Measurements from ENCODE around the genes CTTNBP2, CPED1, WNT16 and NDUFA5.

DNA sequence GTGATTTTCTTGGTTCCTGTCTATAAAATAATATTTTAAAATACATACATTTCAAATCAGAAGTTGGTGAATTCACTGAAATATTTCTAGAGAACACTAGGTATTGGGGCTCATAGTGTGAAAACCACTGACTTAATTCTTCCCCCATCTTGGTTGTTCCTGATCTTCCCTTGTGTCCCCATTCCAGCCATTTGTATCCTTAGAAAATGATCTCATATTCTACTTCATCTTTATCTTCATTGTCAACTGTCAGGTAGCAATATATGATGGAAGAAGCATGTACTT, 9.9 kb downstream of the CFTR start:
- PRO-cap, 2 experiments, result no peak in any of the 2 experiments

- PRO-cap, 2 experiments, result no peak in any of the 2 experiments
These were observed 141.8 kb downstream of the CTTNBP2 start for GRCh38 chr7:117731283-117732003.

DNA sequence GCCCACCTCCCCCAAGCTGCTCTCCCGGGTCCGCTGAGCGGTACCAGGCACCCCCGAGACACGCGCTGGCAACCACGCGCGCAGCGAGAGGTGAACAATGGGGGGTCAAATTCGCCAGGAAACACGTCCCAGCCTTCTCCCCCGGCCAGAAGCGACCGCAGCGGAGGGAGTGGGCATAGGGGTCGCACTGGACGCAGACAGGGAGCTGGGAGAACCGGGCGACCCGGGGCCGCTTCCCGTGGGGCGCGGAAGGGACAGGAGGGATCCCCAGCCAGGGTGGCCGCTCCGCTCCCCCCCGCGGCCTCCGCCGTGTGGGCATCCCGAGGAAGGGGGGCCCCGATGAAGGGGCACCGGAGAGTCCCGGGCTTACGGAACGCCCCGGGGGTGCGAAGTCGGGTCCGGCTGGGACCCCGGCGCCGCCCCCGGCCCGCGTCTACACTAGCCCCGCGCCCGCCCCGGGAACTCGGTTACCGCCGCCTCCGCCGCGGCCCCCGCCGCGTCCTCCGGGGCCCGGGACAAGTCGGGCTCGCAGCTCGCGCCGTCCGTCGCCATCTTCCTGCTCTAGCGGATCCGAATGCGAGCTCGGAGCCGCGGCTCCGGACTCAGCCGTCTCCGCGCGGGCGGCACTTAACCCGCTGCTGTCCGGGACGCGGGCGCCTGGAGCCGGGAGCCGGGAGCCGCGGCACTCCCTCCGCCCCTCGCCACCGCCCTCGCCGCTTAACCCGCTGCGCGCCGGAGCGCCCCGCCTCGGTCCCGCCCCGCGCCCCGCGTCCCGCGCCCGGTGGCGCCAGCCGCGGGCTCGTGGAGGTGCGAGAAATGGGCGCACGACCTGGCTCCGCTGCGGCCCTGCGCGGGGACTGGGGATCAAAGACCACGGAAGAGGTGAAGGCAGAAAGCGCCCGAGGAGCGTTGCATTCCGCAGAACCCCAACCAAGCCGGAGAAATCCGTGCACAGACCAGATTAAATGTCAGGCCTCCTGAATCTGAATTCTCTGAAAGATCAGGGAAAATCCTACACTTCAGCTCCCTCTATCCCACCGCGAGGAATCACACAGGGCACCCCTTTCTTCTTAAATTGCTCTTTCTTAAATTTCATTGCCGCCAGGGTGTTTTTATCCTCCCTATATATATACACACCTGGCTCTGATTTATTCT, at the start of gene CTTNBP2:
TSS of gene CTTNBP2 (minus strand) at position 578 of the 1,155 bp plus-strand sequence.
- PRO-cap, 2 experiments, result peak in 1 of 2 experiments; most common minus-strand start position 576 of the sequence (in 1)

- PRO-cap, 2 experiments, result no peak in any of the 2 experiments
These were observed 126.5 kb upstream of the CTTNBP2 start for GRCh38 chr7:117999739-118000068.

DNA sequence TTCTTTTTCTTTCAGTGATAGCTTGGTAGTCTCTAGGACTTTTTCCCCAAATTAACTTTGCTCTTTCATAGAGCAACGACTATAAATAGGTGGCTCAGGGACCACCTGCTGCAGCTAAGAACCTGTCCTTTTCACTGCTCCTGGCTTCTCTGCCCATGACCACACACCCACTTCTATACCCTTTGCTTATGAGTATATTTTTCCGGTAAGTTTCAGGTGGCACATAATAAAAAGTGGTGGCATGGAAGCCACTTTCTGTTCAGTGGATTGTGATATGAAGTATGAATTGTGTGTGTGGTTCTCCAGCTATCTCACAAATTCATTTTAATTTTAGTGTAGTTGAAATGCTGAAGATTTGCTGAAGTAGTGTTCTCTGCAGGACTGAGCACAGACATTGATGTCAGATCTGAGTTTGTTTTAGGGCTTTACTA, 1.3 kb downstream of the ING3 start:
- PRO-cap, 2 experiments, result no peak in any of the 2 experiments

- PRO-cap, 2 experiments, result peak in 2 of 2 experiments; most common plus-strand start chr7:120988724 (in 1); most common minus-strand start chr7:120988678 (in 1)
These were observed at the start of gene CPED1 for GRCh38 chr7:120988553-120989487. TSS of gene CPED1 (plus strand) at chr7:120988711.

GRCh38 chr7:121005941-121006678, 17.6 kb downstream of the CPED1 start:
- PRO-cap, 2 experiments, result no peak in any of the 2 experiments

- PRO-cap, 2 experiments, result no peak in any of the 2 experiments
These were observed 80.8 kb downstream of the CPED1 start for GRCh38 chr7:121069428-121069636.

DNA sequence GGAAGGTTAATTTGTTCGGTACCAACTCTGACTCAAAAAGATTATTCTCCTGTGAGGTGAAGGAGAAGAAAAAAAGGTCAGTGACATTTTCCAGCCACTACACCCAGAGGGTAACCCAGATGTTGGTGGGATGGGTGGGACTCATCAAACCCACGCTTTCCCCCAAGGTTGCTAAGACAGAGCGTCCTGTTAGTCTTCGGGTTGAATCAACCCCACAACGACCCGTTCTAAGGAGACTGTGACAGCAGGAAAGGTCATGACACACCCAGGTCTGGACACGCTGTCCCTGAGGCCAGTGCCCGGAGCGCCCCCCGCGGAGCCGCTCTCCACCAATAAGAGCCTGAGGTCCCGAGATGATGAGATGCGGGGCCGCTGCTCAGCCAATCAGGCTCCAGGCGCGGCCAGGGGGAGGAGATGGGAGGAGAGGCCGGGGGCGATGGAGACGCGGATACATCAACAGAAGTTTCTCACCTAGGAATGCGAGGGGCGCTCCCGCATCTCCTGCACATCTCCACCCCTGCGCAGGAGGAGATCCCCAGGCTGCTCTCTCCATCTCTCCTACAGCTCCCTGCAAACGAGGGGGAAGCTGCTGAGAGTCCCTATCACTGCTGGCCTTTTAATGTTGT, at the start of gene WNT16:
TSS of gene WNT16 (plus strand) at position 456 of the 626 bp plus-strand sequence.
- PRO-cap, 2 experiments, result no peak in any of the 2 experiments

DNA sequence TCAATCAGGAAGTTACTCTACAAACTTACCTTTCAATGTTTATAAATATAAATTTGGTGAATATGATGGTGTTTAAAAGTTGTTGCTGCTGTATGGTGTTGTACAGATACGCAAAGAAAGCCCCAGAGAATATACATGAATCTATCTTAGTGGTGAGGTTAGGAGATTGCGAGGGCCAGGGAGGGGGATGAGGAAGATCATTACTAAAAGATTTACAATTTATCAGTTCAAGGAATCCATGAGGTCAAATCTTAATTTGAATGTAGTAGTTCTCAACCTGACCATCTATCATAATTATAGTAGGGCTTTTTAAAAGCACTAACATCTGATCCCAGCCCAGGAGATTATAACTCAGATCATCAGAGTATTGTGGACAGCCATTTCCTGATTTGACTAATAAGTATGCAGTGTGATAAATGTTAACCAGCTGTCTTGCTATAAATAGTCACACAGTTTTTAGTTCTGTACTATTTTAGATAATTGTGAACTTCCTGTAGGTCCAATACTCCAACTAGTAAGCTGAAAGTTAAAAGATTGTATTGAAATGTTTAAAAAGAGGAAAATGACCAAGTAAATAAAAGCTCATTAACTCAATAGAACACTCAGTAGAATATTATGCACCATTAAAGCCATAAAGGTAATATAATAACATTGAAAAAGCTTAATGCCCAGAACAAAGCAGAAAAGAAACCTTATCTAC, 23.5 kb downstream of the FAM3C start:
- PRO-cap, 2 experiments, result no peak in any of the 2 experiments

DNA sequence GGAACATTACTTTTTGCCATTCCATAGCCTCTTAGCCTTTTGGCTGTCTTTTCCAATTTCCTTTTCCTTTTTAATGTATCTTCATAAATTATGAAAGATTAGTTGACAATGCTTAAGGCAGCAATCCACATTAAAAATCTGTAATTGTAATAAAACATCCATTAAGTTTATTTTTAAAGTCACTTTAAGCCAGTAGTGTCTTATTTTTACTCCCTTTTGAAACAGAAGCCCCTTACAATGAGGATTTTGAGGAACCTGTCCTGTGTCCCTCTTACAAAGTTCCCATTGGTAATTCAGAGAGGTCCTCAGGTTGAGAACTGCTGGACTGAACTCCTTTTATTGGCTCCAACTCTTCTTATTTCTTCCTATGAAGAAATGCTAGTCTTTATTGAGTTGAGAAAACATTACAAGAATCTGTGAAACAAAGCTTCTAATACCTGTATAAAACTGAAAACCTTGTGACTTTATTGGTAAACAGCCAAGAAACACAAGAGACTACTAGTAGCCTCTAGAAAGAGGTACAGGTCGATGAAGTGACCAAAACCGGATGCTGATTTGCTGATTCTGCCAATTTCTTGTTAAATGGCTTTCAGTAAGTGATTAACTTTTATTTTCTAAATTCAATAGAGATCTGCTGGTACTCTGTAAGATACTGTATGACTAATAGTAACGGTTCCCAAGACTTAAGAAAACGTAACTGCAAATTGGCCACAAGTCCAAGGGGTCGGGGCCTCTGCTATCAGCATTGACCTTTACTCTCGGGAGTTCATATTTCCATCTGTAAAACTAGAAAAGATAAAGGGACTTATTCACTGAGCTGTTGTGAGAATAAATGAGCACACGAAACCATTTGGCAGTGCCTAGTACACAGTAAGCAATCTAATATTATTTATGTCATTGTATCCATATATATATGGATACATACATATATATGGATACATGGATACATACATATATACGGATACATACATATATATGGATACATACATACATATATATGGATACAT, 1.6 kb downstream of the FAM3C start:
- PRO-cap, 2 experiments, result no peak in any of the 2 experiments

DNA sequence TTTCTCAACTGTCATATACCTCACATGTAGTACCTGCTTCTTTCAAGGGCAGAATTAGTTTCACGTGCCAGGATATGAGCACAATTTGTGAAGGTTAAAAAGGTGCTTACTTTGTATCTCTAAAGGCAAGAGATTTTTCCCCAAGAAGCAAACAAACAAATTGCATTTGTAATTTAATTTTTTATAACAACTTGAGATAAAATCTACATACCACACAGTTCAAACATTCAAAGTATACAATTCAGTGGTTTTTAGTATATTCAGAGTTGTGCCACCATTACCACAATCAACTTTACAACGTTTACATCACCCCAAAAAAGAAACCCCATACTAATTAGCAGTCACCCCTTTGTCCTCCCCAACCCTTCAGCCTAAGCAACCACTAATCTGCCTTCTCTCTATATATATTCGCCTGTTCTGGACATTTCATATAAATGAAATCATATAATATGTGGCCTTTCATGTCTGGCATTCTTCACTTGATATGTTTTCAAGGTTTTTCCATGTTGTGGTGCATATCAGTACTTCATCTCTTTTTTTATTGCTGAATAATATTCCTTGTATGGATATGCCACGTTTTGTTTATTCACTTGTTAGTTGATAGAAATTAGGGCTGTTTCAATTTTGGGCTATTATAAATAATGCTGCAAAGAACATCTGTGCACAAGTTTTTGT, 70.5 kb downstream of the AASS start:
- PRO-cap, 2 experiments, result no peak in any of the 2 experiments

DNA sequence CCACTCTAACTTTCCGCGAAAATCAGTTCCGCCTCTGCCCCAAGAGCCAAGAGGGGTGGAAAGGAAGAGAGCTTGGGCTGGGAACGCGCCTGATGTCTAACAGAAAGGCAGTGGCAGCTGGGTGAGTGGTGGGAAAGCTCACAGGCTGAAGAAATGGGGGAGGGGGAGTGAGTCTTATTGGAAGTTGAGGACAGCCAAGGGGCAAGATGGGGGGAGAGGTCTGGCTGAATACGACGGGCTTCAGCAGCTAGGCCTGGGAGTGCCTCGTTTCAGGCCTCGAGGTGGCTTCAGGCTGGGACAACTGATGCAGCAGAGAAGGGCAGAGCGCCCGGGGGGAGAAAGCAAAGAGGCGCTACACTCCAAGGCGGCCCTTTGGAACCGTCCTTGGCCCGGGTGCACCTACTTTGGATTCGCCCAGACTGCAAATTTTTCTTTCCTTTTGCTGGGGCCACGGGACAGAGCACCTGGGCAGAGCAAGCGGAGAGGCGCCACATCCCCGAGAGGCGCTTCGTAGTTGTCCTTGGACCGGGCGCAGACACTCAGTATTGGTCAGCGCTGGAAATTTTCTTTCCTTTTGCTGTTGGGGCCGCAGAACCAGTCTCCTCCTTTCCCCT, 2.1 kb upstream of the FEZF1 start:
- PRO-cap, 2 experiments, result no peak in any of the 2 experiments

- PRO-cap, 2 experiments, result no peak in any of the 2 experiments
These were observed 25.9 kb downstream of the RNF133 start for GRCh38 chr7:122672947-122673531.

- PRO-cap, 2 experiments, result peak in 2 of 2 experiments; most common plus-strand start chr7:123558024 (in 1); most common minus-strand start chr7:123557804 (in 2)
These were observed at the start of gene NDUFA5 for GRCh38 chr7:123557650-123558594. TSS of gene NDUFA5 (minus strand) at chr7:123557818.

DNA sequence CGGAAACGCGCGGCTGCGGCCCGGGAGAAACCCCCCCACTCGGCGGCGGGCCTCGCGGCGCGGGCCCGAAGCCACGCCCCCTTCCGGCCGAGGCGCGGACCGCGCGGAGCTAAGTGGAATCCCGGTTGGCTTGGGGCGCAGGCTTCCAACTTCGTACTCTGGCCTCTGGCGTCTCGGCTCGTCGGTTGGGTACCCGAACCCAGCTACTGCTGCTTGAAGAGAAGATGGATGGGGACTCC, 234 bp upstream of the WASL start:
- PRO-cap, 2 experiments, result peak in 2 of 2 experiments; most common plus-strand start position 90 of the sequence (in 2); most common minus-strand start position 41 of the sequence (in 1)

GRCh38 chr7:125355717-125356312, 426.2 kb upstream of the POT1 start:
- PRO-cap, 2 experiments, result peak in 1 of 2 experiments; most common plus-strand start chr7:125356181 (in 1); most common minus-strand start chr7:125356015 (in 1)

DNA sequence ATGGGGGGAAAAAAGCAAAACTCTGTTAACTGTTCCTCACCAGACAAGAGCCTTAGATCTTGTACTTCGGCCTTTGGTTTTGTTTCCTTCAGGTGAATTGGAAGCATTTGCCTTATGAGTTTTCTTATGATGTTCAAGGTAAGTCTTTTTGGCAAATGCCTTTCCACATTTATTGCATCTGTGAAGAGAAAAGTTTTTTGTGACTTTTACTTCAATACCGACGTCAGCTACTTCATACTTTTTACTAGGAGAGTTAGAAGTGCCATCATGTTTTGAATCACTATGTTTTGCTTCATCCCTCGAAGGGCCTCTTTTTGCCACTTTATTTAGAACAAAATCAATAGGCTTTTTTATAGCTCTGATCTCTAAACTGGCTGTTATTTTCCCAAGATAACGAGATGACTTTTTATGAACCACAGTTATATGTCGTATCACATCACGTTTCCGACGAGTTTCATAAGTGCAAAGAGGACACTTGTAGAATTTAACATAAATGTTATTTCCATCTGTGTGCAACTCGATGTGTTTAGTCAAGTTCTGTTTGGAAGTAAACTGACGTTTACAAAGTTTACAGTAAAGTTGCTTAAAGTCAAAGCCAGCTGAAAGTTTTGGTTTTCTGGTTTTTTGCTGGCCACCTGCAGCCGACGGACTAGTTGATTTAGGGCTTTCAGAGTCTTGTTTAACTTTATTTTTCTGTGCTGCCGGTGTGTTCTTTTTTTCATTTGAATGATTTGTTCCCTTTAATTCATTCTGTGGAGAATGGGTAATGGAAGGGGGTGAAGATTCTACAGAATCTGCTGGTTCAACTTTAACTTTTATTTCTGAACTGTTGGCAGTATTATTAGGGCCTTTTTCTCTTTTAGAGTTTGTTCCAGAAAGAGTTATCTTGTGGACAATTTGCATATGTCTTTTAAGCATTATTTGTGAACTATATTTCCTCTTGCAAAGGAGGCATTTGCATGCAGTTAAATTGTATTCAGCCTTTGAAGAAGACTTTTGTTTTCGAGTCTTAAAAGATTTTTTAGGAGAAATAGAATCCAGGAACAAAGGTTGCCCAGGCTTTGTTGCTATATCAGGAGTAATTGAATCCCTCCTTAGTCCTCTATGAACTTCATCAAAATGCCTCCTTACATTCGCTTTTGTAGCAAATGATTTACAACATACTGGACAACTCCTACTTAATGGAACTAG, 18.8 kb downstream of the ZNF800 start:
- PRO-cap, 2 experiments, result no peak in any of the 2 experiments

GRCh38 chr7:127380023-127380573, 12.4 kb downstream of the ZNF800 start:
- PRO-cap, 2 experiments, result no peak in any of the 2 experiments

DNA sequence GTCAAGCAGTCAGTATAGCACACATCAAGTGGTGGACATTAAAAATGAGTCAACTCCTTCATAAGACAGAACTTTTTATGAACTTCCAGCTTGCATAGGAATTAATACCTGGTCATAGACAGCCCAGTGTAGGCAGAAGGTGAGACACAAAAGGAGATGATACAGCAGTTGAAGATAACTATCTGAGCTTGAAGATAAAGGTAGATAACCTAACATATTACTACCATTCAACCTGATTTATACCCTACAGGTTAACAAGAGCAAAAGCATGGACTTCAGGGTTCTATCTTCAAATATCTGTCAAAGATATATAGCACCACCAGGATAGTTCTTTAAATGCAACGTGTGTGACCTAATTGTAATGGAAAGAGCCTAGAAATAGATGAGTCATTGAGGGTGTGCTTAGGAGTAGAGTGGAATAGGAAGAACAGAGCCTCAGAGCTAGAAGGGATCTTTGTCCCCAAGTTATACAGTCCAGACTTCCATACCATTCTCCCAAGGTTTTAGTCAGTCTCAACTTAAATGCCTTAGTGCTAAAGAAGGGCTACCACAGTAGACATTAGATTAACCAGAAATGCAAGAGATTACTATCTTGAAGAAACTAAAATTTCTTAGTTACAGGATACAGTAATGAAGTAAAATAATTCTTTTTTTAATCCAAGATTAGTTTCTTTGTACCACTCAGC, 9.2 kb downstream of the ZNF800 start:
- PRO-cap, 2 experiments, result no peak in any of the 2 experiments